Cardiac septum (tissue), 1 donor: Measurements from ENCODE around the gene SMAD4.

DNA sequence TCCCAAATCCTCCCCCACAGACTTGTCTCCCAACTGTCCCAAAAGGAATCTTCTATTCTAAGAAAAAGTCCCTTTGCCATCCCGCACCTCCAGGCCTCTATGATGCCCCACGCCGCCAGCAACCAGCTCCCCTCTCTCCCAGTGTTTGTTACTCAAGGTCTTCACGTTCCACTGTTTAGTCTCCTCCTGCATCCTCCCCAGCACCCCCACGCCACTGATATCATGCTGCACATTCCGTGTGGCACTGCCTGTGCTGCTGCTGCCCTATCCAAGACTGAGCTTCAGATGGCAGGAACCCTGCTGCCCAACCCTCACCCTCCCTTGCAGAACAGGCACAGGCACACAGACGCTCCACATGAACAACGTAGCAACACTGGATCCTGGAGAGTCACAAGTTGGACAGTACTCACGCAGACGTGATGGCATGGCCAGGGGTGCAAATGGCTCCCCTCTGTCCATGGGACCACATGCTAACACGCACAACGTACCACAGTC lies 35.3 kb downstream of the MYO5B start:
- PRO-cap: no peak

DNA sequence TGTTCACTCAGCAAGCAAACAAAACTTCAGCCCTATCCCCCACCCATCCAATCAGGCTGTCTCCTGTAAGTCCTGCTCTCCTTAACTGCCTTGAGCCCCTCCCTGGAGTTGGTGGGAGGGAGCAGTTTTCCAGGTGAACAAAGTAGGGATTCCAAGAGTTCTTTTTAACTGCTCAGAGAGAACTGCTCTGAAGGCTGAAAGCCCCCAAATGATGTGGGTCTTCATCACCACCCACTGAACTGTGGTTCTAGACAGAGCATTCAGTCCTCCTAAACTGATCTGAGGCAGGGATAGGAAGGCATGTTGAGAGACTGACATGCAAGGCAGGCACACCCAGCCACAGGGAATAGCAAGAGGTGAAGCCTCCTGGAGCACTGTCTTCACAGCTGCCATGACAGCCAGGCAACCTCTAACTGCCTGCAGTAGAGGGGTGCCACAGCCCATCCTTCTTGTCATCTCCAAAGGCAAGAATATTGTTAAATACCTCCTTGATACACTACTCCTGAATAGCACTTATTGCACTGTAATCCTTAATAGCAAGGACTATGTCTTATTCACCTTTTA lies 17.4 kb downstream of the MYO5B start:
- PRO-cap: no peak

GRCh38 chr18:50679704-50680060 lies 119.8 kb downstream of the MAPK4 start:
- PRO-cap: no peak

- PRO-cap: no peak
These were observed 14.1 kb downstream of the MRO start for GRCh38 chr18:50805717-50806114.

DNA sequence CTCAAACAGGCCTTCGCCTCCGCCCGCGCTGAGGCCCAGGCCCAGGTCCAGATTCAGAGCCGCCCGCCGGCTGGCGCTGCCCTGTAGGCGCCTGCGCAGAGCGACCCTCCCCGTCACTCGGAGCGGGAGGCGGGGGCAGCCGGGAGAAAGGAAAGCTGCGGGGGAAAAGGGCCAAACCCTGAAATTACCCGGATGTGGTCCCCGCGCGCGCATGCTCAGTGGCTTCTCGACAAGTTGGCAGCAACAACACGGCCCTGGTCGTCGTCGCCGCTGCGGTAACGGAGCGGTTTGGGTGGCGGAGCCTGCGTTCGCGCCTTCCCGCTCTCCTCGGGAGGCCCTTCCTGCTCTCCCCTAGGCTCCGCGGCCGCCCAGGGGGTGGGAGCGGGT lies at the start of gene SMAD4:
TSS of gene SMAD4 (plus strand) at position 212 of the 387 bp plus-strand sequence.
- PRO-cap: bidirectional peak, plus-strand start at position 218 of the sequence, minus-strand start at position 83 of the sequence

- PRO-cap: no peak
These were observed 51.4 kb downstream of the SMAD4 start for GRCh38 chr18:51081141-51081993.

DNA sequence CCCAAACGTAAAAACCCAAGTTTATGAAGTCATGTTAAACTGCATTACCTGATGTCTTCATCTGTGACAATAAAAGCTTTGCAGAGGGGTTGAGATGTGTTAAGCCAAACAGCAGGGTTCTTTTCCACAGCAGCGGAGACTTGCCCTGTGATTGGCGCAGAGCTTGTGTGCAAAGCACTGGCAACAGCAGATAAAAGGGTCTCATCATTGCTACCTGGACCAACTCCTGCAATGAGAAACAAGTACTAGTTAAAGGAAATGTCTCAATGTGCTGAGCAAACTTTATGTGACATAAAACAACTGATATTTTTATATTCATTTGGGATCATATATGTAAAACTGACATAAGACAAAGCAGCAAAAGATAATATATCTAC lies 60.0 kb downstream of the MBD2 start:
- PRO-cap: no peak

GRCh38 chr18:54252010-54252421 lies 17.3 kb upstream of the POLI start:
- PRO-cap: no peak

GRCh38 chr18:54388723-54389322 lies 31.1 kb downstream of the C18orf54 start:
- PRO-cap: no peak

DNA sequence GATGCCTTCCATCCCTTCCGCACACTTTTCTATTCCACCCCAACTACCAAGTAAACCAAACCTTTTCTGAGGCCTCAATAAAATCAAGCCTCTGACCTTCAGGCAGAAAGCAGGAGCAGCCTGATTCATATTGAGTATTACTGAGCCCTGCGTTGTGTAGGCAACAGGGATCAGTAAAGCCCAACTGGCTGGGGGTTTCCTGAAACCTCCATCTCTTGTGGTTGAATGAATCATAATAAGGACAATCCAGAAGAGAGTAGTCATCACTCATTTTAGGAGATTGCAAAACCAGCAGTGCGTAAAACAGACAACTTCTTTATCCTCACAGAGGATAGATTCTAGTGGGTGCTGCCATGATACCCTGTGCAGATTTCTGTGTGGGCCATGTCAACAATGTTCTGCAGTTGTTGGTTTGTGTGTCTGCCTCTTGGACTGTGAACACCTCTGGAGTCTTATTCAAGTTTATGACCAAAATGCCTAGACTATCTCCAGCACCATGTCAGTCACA lies 52.0 kb upstream of the RAB27B start:
- PRO-cap: no peak

GRCh38 chr18:55258311-55258774 lies 299.1 kb upstream of the CCDC68 start:
- PRO-cap: no peak

DNA sequence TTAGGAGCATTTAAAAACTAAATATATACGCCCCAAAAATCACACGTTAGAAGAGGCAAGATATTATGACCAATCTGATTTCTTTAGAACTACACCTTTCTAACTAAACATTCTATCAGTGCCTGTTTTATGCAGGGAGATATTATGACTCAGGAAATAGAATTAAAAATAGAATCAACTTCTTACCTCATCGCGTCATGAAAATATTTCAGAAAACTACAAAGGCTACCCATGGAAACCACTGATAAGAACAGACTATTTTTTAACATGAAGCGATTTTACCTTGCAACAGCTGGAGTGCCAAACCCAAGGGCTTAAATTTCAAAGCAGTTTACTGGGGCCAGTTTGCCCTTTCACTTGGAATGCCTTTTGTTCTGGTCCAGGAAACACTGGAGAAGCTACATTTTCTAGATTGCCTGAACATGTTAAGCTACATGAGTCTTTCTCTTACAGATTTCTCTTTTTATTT lies 304.8 kb upstream of the CCDC68 start:
- PRO-cap: bidirectional peak, plus-strand start at position 275 of the sequence, minus-strand start at position 101 of the sequence

DNA sequence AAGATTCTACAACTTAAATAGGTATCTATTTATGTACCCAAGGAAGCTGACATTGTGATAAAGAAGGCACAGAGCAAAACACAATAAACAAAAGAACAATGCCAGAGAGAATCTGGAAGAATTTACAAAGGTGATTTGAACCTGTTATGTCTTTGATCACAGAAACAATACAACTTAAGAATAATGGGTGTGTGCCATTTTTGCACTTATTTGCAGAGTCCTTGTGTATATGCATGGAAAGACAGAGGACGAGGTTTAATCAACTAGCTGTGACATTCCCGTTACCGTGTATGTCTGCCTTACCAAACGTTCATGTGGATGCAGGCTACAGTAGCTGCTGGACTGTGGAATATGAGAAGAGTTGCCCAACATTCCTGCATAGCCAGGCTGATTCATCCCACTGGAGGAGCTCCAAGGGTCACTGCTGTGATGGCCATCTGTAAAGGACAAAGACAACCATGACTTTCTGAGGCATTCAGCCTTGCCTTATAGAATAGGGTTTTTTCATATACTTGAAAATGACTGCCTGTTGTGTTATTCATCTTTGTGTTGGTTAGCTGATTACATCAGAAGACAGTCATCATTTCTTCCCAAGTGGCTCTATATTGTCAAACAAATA lies 312.6 kb downstream of the TCF4 start:
- PRO-cap: no peak

DNA sequence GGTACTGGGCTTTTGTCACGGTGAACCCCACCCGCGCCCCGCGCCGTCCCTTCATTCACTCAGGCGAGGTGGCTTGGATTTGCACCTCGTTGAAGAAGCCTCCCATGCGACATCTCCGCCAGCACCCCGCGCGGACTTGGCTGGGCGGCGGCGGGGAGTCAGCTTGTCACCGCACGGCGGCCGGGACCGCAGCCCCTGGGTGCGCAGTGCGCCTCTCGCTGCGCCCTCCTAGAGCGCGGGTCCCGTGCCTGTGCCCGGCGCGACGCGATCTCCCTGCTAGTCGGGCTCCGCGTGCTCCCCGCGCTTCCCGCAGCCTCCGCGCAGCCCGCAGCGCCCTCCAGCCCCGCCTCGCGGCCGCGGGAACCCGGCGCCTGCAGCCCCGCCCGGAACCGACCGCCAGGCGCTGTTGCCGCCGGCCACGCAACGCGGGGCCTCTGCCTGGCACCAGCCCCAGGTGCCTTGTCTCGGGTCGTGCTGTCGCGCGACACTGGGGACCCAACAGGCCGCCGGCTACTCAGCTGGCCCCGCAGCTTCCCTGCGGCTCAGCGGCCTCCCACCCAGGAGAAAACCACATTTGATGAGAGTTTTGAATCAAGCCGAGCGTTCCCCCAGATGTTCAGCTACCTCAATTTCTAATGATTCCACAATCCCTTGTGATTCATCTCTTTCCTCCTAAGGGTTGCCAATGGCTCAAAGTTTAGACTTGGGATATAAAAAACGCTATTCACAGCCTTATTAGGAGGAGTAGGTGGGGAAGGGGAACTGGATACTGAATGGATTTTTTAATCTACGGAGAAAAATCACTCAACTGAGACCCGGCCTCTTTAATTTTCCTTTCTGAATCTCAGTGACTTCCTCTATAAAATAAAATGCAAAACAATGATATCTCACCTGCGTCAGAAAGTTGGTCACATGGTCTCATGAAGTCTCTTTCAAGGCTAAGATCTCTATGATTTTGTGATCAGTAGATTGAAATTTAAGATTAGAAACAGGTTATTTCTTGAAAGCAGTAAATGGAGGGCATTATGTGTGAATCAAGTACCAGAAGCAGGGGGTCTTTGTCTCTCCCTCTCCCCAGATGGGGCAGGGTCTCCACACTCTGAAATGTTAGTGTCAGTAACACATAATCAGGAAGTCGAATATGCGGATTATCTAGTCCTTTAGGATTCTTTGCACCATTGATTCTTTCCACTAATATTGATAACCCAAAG lies 192.5 kb upstream of the TCF4 start:
- PRO-cap: bidirectional peak, plus-strand start at position 54 of the sequence, minus-strand start outside the sequence; bidirectional peak, plus-strand start at position 388 of the sequence, minus-strand start at position 138 of the sequence; bidirectional peak, plus-strand start at position 453 of the sequence, minus-strand start at position 436 of the sequence; bidirectional peak, plus-strand start at position 740 of the sequence, minus-strand start at position 627 of the sequence; bidirectional peak, plus-strand start at position 911 of the sequence, minus-strand start at position 839 of the sequence

GRCh38 chr18:55848359-55848841 lies 260.4 kb upstream of the TCF4 start:
- PRO-cap: no peak

- PRO-cap: no peak
These were observed 498.6 kb downstream of the TXNL1 start for GRCh38 chr18:56139650-56140352.

GRCh38 chr18:57422212-57422752 lies 12.9 kb upstream of the ONECUT2 start:
- PRO-cap: no peak

GRCh38 chr18:58043832-58044183 lies 218 bp upstream of the NEDD4L start:
- PRO-cap: bidirectional peak, plus-strand start at chr18:58044286, minus-strand start at chr18:58044056

GRCh38 chr18:58128588-58129022 lies 84.6 kb downstream of the NEDD4L start:
- PRO-cap: no peak

GRCh38 chr18:58171640-58172264 lies 127.7 kb downstream of the NEDD4L start:
- PRO-cap: no peak